ENCODE measurements around a stretch of chr4.

DNA sequence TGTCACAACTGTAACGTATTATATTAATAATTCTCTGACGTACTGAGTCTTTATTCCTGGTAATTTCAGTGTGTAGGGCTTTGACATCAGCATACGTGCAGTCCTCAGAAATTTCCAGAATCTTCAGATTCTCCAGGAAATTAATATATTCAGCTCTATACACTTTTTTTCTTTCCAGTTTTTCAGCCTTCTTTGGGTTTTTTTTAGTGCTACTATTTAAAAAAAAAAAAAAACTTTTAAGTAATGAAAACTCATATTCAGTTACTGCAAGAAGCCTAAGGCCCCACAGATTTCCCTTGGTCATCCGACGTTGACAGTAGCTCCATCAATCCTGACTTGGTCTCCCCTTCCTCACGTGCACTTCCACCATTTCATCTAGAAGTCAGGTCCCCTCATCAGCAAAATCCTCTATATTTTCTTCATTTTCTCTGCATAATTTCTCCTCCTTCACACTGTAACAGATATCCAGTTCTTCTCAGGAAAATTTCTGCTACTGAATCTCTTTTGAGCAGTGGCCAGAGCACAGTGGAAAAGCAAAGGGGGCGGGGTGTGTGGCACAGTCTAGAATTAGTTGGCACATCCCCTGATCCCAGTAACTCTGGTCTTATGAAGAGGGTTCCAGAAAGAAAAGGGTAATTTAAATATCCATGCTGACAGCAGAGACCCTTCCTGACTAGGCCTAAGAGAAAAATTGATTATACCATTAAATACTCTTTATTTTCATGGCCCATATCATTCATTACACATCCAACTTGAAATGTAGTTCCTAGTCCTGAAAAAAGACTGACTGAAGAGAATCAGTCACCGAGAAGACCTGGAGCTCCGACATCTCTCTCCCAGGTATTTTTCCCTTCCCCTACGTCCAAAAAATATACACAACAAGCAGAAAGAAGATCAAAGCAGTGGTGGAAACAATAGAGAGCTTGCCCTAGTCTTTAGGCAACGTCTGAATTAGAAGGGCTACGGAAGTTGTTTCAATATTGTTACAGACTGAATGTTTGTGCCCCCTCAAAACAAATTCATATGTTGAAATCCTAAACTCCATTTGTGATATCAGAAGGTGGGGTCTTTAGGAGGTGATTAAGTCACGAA is 77.7 kb upstream of the DDX60 start:
- RRBS, 2 experiments, result no CpG with 5 or more reads among the region's 13 CpGs

DNA sequence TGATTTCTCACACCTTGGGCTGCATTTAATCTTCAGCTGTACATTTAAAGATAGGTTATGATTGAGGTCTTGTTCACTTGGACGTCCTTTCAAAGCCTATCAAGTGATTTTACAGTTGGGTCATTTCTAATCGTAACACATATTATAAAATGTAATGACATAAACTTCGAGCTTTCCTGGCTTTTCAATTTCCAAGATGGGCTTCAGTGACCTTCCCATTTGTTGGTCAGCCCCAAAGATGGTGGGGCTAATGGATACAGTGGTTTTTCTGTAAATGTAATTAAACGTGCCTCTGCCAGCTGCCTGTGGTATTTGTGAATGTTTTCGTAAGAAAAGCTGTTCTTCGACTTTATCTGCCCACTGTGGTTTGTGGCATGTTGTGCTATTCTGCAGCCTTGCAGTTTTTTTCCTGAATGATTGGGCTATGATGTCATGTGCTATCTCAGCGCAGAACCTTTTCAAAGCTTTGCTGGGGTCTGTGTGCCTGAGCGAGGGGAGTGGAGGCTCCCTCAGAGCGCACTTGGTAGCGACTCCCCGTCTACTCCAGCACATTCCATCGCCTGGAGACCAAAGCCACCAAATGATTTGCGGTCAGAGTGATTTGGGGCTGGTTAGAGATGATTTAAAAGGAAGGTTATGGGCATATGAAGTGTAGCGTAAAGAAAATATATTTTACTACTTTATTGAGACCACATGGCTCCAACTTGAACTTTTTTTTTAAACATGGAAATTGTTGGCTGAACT is 137.4 kb downstream of the PALLD start:
- RRBS, 2 experiments, result no CpG with 5 or more reads among the region's 14 CpGs

DNA sequence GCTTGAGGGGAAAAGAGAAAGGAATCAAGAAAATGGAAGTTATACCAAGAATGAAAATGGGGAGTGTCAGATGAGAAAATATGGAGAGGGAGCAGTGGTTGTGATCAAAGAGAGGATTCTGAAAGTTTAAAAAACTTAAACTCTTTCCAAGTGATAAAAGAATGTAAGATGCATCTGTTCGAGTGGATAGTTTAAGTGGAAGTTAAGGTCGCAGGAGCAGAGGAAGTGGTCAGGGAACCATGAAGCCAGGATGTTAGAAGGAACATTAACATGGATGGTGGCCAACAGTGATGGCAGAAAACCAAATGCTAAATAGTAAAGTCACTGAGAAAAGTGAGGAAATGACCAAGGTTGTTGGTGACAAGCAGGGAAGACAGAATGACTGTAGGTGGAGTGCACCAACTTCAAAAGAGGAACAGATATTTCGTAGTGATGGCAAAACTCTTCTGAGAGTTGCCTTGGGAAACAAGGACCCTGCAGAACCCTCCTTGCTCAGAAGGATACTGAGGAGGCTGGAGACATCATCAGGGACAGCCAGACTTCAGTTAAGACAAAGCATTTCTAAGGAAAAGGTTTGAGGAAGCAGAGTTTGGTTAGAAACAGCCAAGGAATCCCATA is 226.1 kb downstream of the PALLD start:
- RRBS, 2 experiments, result no CpG with 5 or more reads among the region's 3 CpGs

DNA sequence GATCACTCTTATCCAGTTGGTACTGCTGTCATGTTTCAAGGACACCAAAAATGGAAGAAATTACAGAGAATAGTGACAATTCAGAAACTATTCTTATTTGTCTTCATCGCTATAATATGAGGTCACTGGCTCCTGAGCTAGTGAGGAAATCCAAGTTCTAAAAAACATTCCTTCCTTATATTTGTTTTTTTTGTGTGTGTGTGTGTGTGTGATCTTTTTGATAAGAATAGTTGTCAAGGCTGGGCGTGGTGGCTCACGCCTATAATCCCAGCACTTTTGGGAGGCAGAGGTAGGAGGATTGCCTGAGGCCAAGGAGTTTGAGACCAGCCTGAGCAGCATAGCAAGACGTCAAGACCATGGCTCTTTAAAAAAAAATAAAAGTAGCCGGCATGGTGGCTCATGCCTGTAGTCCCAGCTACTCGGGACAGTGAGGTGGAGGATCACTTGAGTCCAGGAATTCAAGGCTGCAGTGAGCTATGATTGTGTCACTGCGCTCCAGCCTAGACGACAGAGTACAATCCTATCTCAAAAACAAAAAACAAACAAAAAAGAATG is 244.4 kb downstream of the PALLD start:
- RRBS, 2 experiments, result no CpG with 5 or more reads among the region's 8 CpGs

DNA sequence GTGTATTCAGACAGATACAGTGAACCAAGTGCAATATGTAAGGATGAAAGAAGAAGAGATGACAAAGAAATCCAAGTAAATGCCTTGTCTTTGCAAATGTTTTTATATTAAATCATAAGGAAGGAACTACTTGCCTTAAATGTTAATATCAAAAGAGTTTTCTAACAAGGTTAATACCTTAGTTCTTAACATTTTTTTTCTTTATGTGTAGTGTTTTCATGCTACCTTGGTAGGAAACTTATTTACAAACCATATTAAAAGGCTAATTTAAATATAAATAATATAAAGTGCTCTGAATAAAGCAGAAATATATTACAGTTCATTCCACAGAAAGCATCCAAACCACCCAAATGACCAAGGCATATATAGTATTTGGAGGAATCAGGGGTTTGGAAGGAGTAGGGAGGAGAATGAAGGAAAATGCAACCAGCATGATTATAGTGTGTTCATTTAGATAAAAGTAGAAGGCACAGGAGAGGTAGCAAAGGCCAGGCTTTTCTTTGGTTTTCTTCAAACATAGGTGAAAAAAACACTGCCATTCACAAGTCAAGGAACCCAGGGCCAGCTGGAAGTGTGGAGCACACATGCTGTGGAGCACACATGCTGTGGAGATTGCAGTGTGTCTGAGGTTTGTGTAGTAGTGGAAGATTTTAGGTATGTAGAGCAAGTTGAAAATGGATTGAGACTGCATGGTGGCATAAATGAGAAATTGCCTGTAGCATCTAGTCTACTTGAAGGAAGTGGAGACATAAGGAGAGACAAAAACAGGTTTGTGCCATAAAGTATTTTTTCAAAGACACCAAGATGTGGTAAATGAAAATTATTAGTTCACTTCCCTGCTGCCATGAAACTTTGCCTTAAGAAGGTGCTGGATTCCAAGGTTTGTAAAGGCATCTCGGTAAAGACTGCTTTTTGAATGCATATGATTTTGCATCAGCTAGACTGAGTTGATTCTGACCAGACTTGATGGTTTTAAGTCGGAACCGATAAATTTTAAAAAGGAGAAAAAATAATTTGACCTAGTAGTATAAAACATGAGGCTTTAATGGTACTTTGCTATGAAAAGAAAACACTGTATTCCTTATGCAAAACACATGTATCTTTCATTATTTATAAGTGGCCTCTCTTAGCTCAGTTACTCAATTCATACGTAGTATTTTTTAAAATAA is 82.9 kb downstream of the CBR4 start:
- RRBS, 2 experiments, result no CpG with 5 or more reads among the region's 4 CpGs

DNA sequence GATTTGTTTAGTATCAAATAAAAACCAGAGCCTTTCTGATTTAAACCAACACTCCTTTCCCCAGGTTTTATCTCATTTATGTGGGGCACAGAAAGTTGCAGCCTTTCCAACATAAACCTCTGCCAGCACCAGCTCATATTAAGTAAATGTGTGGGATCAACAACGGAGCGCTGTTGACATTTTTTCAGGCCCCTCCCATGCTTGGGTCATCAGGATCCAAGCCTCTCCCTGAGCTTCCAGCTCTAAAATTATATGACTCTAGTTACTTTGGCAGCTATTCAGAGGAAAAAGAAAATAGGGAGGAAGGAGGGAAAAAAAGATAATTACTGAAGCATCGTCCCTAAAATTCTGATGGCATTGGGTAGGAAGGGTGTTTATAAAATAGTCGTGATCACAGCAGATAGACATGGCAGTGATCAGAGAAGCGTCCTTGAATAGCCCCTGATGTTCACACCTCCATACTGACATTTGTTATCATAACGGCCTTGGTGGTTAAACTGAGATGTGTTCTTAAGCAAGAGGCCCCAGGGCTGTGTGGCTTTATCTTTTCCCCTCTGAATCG is 52.5 kb upstream of the CBR4 start:
- RRBS, 2 experiments, result no CpG with 5 or more reads among the region's 7 CpGs

GRCh38 chr4:169069947-169070768 is 60.1 kb upstream of the CBR4 start:
- RRBS, 2 experiments, result no CpG with 5 or more reads among the region's 16 CpGs

GRCh38 chr4:169233857-169234600 is 36.7 kb downstream of the SH3RF1 start:
- RRBS, 2 experiments, result no CpG with 5 or more reads among the region's 7 CpGs

GRCh38 chr4:169250862-169251285 is 19.9 kb downstream of the SH3RF1 start:
- RRBS, 2 experiments, result no CpG with 5 or more reads among the region's 1 CpG

- RRBS, 2 experiments, result no CpG with 5 or more reads among the region's 2 CpGs
Observed at GRCh38 chr4:169263326-169264367, 7.1 kb downstream of the SH3RF1 start.

DNA sequence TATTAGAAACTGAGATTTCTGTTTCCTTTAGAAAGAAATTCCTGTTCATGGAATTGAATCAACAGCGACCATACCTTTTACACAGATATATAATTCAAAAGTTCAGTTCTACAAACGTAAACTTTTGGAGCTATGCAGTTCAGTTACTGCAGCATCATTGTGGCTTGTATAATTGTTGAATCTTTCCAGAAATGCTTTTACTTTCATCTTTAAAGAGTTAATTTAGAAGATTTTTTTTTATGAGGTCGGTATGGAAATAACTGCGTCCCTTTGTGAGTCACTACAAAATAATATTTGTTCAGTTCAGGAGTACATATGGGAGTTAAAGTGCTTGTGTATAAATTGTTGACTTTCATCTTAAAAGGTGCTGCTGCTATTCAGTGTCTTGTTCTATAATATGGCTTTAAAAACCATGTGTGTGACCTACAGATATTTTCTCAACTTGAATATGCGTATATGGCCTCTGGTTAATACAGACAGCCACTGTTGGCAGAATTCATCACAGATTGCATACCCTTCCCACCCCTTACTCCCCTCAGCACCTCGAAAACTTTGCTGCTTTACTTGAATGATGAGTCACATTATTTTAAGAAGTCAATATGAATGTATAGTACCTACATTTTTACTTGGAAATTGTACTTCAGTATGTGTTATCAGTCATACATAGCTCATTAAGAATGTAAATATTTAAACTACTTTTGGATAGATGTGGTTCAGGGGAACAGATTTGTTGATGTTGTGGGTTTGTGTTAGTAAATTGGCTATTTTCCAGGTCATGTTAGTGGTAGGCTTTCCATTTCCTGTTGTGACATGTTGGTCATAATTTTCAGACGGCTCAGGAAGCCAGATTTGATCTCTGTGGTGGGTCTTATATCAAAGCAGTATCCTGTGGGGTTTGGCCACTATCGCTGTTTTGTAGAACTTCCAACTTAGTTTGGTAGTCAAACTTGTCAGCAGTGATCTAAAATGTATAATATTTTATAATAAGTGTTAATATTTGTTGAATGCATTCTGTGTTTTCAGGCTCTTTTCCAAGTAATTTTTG is 1.5 kb downstream of the CLCN3 start:
- RRBS, 2 experiments, result no CpG with 5 or more reads among the region's 8 CpGs

DNA sequence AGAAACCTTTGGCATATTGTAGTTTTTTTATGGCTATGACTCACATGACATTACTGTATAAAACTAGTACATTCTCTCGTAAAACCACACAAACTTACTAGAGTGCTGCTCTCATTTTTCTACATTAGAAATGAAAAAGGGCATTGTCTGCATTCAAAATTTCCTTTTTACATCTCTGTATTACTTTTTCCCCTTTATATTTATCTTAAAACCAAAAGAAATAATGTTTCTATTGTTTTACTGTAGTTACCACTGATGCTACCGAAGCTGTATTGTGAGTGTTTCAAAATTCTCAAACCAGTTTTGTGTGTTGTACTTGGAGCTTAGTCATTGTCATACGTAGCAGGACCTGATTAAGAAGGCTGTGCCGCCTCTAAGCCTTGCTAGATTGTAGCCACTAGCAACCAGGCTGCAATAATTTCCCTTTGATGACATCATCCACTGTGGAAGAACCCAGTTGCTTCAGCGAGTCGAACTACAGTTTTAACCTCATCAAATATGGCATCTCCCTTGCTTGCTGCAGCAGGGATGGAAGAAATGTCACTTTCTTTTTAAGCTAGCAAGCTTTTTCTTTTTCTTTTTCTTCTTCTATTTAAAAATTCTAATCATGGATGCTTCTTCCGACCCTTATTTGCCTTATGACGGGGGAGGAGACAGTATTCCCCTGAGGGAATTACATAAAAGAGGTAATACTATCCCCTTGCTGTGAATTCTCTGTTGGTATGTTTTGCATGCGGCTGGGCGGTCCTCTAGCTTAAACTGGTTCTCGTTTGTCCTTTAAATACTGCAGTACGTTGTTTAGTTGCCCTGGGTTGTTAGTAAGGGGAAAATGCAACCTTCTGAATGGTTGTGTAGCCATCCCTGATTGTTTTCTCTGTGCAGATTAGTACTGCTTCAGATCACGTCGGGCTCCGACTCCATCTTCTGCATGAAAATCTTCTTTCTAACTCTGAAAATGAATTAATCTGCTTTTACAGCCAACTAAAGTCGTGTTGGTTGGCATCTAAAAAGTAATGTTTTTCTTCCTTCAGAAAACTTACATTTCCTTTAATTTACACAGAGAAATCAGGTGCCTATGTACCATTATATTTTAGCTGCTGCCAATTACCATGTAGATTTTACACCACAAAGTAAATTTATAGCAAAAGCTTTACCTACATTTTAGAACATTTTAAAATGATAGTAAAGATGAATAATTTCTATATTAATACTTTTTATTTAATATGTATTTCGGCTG is 39.8 kb downstream of the CLCN3 start:
- RRBS, 2 experiments, result no CpG with 5 or more reads among the region's 17 CpGs

GRCh38 chr4:169942636-169942872 is 83.6 kb downstream of the MFAP3L start:
- RRBS, 2 experiments, result no CpG with 5 or more reads among the region's 2 CpGs

DNA sequence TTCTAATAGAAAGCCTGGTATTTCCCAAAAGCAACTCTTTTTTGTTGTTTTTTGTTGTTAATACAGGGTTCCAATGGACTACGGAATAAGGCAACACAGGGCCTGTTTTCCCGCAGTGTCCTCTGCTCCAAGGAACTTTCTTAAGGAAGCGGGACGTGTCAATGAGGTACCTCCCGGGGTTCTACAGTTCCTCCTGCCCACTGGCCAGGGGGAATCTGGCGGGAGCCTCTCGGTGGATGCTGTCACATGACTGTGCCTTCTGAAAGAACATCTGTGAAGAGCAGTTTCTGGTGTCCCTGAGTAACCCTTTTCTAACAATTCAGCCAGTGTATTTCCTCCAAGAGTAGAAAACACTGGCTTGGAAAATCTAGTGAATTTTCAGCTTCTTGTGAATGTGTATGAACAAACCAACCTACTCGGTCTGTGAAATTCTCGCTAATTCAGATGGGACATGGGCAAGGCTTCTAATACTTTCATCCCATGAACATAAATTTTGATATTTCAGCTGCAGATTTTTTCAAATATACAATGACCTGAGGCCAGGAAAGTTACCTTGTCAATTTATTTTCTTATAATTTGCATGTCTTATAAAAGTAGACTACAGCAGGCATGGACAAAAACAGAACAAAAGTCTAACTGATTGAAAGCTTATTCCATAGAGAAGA is 32.6 kb downstream of the MFAP3L start:
- RRBS, 2 experiments, result no CpG with 5 or more reads among the region's 9 CpGs

DNA sequence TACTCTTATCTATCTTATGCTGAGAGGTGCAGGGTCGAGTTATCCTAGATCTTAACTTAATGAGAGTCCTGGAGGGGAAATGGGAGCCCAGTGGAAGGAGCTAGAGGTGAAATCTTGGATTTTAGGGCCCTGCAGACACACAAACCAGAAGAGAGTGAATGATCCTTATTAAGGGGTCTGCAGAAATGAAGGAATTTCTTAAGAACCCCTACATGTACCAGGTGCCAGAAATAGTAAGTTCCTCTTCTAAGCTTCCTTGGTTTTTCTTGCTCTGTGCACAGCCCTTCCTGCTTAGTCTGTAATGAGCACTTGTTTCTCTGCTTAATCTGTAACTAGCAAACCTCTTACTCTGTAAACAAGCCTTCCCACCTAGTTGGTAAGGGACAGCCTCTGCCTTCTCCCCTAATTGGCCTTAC is 136.3 kb upstream of the AADAT start:
- RRBS, 2 experiments, result no CpG with 5 or more reads among the region's 1 CpG

GRCh38 chr4:171197257-171197569 is 616.0 kb upstream of the GALNTL6 start:
- RRBS, 2 experiments, result no CpG with 5 or more reads among the region's 2 CpGs

GRCh38 chr4:171813612-171814202 is 503 bp downstream of the GALNTL6 start:
- RRBS, 2 experiments, result 3 to 6% methylated on average over 7 of the region's 39 CpGs

- RRBS, 2 experiments, result 0 to under 1% methylated on average over 3 of the region's 19 CpGs
Observed at GRCh38 chr4:173167700-173168395, 763 bp upstream of the GALNT7 start.

- RRBS, 2 experiments, result no CpG with 5 or more reads among the region's 3 CpGs
Observed at GRCh38 chr4:173190577-173191154, 22.1 kb downstream of the GALNT7 start.

- RRBS, 2 experiments, result 1 to 2% methylated on average over 13 of the region's 73 CpGs
Observed at GRCh38 chr4:173333262-173334128, 663 bp downstream of the HMGB2 start.